LUHMES (cell line): Measurements from ENCODE around the gene CCDC85A.

- PRO-cap: no peak
These were observed 87.4 kb upstream of the RTN4 start for GRCh38 chr2:55137579-55138151.

DNA sequence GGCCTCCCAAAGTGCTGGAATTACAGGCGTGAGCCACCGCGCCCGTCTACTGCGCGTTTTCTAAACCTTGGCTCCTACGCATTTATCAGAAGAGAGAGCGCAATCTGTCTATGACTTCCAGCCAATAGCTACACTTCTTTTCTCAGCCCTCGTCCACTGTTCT lies 278 bp upstream of the CFAP36 start:
- PRO-cap: bidirectional peak, plus-strand start outside the sequence, minus-strand start at position 70 of the sequence

DNA sequence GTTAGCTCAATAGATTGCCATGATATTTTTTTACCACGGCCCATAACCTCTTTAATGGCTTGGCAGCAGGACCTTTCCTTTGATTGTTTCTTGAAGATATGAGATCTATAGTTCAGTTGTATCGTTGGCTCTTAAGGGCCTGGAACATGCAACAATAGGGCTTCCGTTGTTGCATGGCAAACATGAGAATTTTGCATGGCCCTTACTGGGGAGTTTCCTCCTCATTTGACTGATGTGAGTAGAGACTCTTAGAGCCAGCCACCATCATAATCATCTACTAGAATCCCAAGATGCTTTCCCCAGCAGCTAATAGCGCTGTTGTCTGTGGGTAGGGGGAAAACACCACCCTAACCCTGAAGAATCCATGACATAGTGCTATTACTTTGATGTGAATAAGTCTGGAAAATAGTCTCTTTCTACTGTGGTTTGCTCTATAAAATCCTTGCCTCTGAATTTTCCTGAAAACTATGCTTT lies 11.3 kb downstream of the CFAP36 start:
- PRO-cap: no peak

GRCh38 chr2:56009096-56009521 lies 85.5 kb upstream of the EFEMP1 start:
- PRO-cap: no peak

GRCh38 chr2:56183542-56184373 lies at the start of gene CCDC85A:
CCDC85A (plus strand) TSS chr2:56183990.
- PRO-cap: no peak

DNA sequence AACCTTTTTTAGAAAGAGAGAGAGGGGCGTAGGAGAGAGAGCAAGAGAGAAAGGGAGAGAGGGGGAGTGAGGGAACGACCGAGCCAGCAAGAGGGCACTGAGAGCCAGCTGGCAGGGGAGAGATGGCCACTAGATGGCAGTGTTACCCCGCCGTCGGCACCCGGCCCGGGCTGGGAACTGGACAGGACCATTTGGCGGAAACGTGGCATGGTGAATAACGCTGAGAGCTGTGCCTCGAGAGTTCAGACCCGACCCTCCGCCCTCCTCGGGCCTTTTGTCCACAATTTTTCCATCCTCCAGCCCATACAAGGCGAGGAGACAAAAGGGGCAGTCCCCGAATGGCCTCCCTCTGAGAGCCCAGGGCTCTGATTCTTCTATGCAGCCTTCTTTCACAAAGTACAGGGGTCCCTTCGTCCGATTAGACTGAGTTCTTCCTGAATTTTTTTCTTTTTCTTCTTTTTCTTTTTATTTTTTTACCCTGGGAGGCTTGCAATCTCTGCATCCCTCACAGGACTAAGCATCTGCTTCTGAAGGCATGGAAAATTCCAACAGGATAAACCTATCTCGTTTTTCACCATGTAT lies 286.6 kb upstream of the VRK2 start:
- PRO-cap: no peak

DNA sequence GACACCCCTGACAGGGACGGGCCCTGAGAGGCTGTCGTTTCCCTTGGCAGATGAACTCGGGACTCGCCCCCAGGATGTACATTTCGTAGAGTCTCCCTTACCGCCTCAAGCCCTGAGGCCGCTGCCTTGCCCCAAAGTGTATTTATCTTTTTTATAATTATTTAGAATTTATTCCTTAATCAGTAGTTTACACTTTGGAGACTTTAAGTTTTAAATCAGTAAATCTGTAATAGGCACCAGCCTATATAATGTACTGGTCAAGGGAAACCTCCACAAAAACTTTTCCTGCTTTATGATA lies 738 bp downstream of the VRK2 start:
- PRO-cap: no peak

DNA sequence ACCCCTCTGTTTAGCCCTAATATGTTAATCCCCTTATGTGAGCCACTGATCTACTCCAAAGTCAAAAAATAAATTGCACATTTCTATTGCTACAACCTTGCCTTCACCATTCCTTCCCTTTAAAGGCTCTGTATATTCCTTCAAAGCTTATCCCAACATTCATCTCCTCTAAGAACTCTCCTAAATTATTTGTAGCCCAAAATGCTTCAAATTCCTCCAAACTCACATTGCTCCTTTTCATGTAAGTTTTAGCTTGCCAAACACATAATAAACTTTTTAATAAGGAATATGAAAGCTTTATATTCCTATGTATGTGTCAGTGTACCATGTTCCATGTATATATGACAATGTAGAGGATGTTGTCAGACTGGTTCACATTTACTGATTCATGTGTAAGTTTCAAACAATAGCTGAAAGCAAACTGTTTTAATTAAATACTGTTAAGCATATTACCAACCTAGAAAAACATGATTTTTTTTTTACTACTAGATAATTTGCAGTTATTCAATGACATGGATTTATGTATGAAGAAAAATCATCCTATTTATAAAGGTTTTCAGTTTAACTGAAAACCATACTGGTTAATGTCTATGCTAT lies 32.1 kb downstream of the FANCL start:
- PRO-cap: no peak

- PRO-cap: no peak
These were observed 25.7 kb downstream of the FANCL start for GRCh38 chr2:58215491-58215773.

DNA sequence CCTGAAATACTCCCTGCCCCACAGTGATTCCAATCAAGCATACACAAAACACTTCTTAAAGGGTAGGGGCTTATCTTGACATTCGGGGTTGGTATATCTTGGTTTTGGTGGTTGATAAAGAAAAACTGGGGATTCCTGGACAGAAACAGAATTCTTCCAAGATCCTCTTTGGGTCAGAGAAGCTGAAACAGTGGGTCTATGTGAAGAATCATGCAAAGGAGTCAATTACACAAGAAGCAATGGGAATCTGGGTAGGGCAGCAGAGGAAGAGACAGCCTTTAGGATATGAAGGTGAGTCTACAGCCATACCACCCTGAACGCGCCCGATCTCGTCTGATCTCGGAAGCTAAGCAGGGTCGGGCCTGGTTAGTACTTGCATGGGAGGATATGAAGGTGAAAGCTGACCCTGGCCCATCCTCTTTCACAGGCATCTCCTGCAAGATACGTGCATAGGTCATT lies 1080.8 kb upstream of the FANCL start:
- PRO-cap: no peak

- PRO-cap: no peak
These were observed 665.5 kb downstream of the BCL11A start for GRCh38 chr2:59887910-59888329.

DNA sequence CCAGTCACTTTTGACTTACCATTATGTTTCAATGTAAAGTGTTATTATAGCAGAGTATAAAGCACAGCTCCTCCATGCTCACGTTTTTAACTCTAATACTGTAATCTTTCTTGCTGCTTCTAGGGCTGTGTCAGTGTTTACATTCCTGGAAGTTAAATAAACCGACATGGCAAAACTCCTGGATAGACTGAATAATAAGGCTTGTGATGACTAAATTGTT lies 20.5 kb downstream of the BCL11A start:
- PRO-cap: no peak

- PRO-cap: no peak
These were observed 16.7 kb downstream of the BCL11A start for GRCh38 chr2:60536737-60537220.

GRCh38 chr2:60551166-60551626 lies 2.3 kb downstream of the BCL11A start:
- PRO-cap: bidirectional peak, plus-strand start at chr2:60551251, minus-strand start at chr2:60550908; bidirectional peak, plus-strand start at chr2:60551507, minus-strand start at chr2:60551474

DNA sequence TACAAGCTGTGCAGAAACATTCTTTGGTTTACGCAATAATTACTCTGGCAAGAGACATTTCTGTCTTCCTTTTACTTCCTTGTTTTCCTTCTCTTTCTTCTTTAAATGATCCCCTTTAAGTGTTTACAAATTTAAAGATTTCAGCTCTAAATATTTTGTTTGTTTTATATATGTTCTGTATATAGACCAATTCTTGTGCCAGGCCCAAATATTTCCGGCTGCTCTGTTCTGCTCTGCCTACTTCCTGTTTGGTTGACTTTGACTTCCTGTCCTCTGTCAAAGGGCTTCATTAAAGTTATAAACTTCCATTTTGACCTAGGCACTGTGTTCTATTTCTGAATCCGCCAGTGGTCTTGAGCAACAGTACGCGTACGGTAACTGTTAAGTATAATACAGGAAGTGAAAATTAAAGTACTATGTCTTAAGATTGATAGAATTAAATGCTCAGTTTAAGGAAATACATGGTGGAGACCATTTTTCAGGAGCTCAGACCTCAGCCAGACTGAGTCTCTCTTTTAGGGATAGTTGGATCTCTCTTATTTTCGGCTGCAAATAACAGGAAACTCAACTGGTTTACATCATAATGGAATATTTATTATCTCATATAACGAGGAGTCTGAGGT lies 13.5 kb upstream of the REL start:
- PRO-cap: no peak

- PRO-cap: no peak
These were observed 535 bp downstream of the REL start for GRCh38 chr2:60881886-60882332.

- PRO-cap: no peak
These were observed 67.5 kb downstream of the REL start for GRCh38 chr2:60948841-60949385.

GRCh38 chr2:61065481-61065829 lies 216 bp upstream of the SANBR start:
- PRO-cap: no peak

DNA sequence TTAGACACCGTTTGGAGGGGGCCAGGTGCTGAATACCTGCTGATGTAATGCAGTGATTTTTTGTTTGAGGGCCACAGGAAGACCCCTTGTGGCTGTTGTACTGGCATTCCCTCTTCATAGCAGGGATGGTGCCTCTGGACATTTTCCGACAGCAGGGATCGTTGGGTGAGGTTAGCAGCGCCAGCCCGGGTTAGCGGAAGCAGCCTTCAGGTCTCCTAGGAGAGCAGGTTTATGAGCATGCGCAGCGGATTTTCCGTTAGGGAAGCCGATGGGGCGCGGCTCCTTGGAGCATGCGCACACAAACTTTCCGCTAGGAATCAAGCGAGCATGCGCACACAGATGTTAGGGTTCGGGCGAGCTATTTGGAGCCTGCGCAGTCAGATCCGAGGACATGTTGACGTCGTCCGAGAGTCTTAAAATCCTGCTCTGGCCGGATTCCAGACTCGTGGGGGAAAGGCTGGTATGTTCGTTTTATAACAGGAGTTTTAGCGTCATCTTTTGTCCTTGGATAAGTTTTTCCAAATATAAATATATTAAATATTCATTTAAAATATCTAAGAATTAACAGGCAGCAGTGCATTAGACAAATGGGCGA lies 17.2 kb upstream of the C2orf74 start:
- PRO-cap: bidirectional peak, plus-strand start at position 361 of the sequence, minus-strand start at position 234 of the sequence

- PRO-cap: no peak
These were observed 23.9 kb downstream of the C2orf74 start for GRCh38 chr2:61185425-61186702.